Endothelial cell of umbilical vein (primary cell): ENCODE results near the genes PISD, PRR14L, DEPDC5 and C22orf42.

DNA sequence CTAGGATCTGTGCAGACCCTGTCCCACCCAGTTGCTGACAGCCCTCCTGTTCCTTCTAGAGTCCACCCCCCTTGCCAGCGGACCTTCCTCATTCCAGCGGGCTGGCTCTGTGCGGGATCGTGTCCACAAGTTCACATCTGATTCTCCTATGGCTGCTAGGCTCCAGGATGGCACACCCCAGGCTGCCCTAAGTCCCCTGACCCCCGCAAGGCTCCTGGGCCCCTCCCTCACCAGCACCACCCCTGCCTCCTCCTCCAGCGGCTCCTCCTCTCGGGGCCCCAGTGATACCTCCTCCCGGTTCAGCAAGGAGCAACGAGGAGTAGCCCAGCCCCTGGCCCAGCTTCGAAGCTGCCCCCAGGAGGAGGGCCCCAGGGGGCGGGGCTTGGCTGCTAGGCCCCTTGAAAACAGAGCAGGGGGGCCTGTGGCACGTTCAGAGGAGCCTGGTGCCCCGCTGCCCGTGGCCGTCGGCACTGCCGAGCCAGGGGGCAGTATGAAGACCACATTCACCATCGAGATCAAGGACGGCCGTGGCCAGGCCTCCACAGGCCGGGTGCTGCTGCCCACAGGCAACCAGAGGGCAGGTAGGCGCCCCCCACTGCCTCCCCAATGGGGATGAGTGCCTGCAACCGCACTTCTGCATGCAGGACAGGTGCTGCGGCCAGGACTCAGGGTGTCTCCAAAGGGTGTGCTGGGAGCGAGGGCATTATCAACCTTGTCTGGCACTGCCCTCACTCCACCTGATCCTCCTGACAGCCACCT, 10.0 kb downstream of the SMTN start:
- PRO-cap = no peak
CAGE:
- cytosol, long polyA minus RNA = no peak
- cytosol, long polyA plus RNA = no peak
- long polyA plus RNA = no peak
- nucleus, long polyA minus RNA = no peak
- nucleus, long polyA plus RNA = no peak

GRCh38 chr22:31120157-31120496, 2.6 kb upstream of the INPP5J start:
- PRO-cap = no peak
CAGE:
- cytosol, long polyA minus RNA = no peak
- cytosol, long polyA plus RNA = no peak
- long polyA plus RNA = no peak
- nucleus, long polyA minus RNA = no peak
- nucleus, long polyA plus RNA = no peak

GRCh38 chr22:31277668-31278402, 14.5 kb downstream of the PIK3IP1 start:
- PRO-cap = no peak
CAGE:
- cytosol, long polyA minus RNA = no peak
- cytosol, long polyA plus RNA = no peak
- long polyA plus RNA = no peak
- nucleus, long polyA minus RNA = no peak
- nucleus, long polyA plus RNA = no peak

GRCh38 chr22:31281976-31283050, 10.0 kb downstream of the PIK3IP1 start:
- PRO-cap = no peak
CAGE:
- cytosol, long polyA minus RNA = no peak
- cytosol, long polyA plus RNA = no peak
- long polyA plus RNA = no peak
- nucleus, long polyA minus RNA = no peak
- nucleus, long polyA plus RNA = no peak

- PRO-cap = no peak
CAGE:
- cytosol, long polyA minus RNA = no peak
- cytosol, long polyA plus RNA = no peak
- long polyA plus RNA = no peak
- nucleus, long polyA minus RNA = no peak
- nucleus, long polyA plus RNA = no peak
These were observed 3.9 kb downstream of the PIK3IP1 start for GRCh38 chr22:31288205-31288897.

- PRO-cap = unidirectional peak, plus-strand start at chr22:31313561
CAGE:
- cytosol, long polyA minus RNA = no peak
- cytosol, long polyA plus RNA = no peak
- long polyA plus RNA = no peak
- nucleus, long polyA minus RNA = no peak
- nucleus, long polyA plus RNA = no peak
These were observed 21.0 kb upstream of the PIK3IP1 start for GRCh38 chr22:31313152-31313824.

GRCh38 chr22:31342351-31342995, 3.7 kb downstream of the PATZ1 start:
- PRO-cap = no peak
CAGE:
- cytosol, long polyA minus RNA = no peak
- cytosol, long polyA plus RNA = no peak
- long polyA plus RNA = no peak
- nucleus, long polyA minus RNA = no peak
- nucleus, long polyA plus RNA = no peak

- PRO-cap = no peak
CAGE:
- cytosol, long polyA minus RNA = no peak
- cytosol, long polyA plus RNA = no peak
- long polyA plus RNA = no peak
- nucleus, long polyA minus RNA = no peak
- nucleus, long polyA plus RNA = no peak
These were observed 746 bp downstream of the DRG1 start for GRCh38 chr22:31400080-31400620.

GRCh38 chr22:31647475-31647944, 14.5 kb downstream of the PISD start:
- PRO-cap = bidirectional peak, plus-strand start at chr22:31647723, minus-strand start at chr22:31647614
CAGE:
- cytosol, long polyA minus RNA = no peak
- cytosol, long polyA plus RNA = no peak
- long polyA plus RNA = no peak
- nucleus, long polyA minus RNA = start-site peak on the plus strand at chr22:31647828-31647883, 20 reads
- nucleus, long polyA plus RNA = no peak

GRCh38 chr22:31662086-31662802, at the start of gene PISD:
Gene PISD (minus strand): TSS chr22:31662215.
- PRO-cap = bidirectional peak, plus-strand start at chr22:31662355, minus-strand start at chr22:31662215
CAGE:
- cytosol, long polyA minus RNA = start-site peak on the minus strand at chr22:31662215-31662220, 32 reads
- cytosol, long polyA plus RNA = start-site peak on the minus strand at chr22:31662211-31662225, 196 and 108 reads in 2 replicates
- long polyA plus RNA = start-site peak on the minus strand at chr22:31662213-31662235, 402 and 311 reads in 2 replicates
- nucleus, long polyA minus RNA = start-site peak on the minus strand at chr22:31662213-31662235, 1,325 reads
- nucleus, long polyA plus RNA = start-site peak on the minus strand at chr22:31662213-31662225, 246 and 494 reads in 2 replicates

- PRO-cap = bidirectional peak, plus-strand start at chr22:31750330, minus-strand start at chr22:31750132
CAGE:
- cytosol, long polyA minus RNA = start-site peak on the minus strand at chr22:31750068-31750152, 259 reads
- cytosol, long polyA plus RNA = no peak
- long polyA plus RNA = start-site peak on the minus strand at chr22:31750060-31750134, 227 and 269 reads in 2 replicates
- nucleus, long polyA minus RNA = start-site peak on the minus strand at chr22:31750037-31750200, 1,025 reads
- nucleus, long polyA plus RNA = no peak
These were observed at the start of gene PRR14L for GRCh38 chr22:31749496-31750638. Gene PRR14L (minus strand): TSS chr22:31750132.

GRCh38 chr22:31752931-31753525, 791 bp upstream of the DEPDC5 start:
- PRO-cap = bidirectional peak, plus-strand start at chr22:31753149, minus-strand start at chr22:31753096
CAGE:
- cytosol, long polyA minus RNA = no peak
- cytosol, long polyA plus RNA = no peak
- long polyA plus RNA = no peak
- nucleus, long polyA minus RNA = no peak
- nucleus, long polyA plus RNA = no peak

GRCh38 chr22:31753526-31754230, at the start of gene DEPDC5:
Gene DEPDC5 (plus strand): TSS chr22:31754019.
- PRO-cap = bidirectional peak, plus-strand start at chr22:31753974, minus-strand start at chr22:31753626
CAGE:
- cytosol, long polyA minus RNA = start-site peak on the plus strand at chr22:31753963-31753996, 31 reads
- cytosol, long polyA plus RNA = no peak
- long polyA plus RNA = no peak
- nucleus, long polyA minus RNA = start-site peak on the minus strand at chr22:31753766-31753770, 7 reads; start-site peak on the plus strand at chr22:31753968-31753982, 366 reads; start-site peak on the plus strand at chr22:31754049-31754090, 50 reads
- nucleus, long polyA plus RNA = no peak

- PRO-cap = no peak
CAGE:
- cytosol, long polyA minus RNA = no peak
- cytosol, long polyA plus RNA = no peak
- long polyA plus RNA = no peak
- nucleus, long polyA minus RNA = no peak
- nucleus, long polyA plus RNA = no peak
These were observed 87.1 kb upstream of the YWHAH start for GRCh38 chr22:31857197-31857687.

DNA sequence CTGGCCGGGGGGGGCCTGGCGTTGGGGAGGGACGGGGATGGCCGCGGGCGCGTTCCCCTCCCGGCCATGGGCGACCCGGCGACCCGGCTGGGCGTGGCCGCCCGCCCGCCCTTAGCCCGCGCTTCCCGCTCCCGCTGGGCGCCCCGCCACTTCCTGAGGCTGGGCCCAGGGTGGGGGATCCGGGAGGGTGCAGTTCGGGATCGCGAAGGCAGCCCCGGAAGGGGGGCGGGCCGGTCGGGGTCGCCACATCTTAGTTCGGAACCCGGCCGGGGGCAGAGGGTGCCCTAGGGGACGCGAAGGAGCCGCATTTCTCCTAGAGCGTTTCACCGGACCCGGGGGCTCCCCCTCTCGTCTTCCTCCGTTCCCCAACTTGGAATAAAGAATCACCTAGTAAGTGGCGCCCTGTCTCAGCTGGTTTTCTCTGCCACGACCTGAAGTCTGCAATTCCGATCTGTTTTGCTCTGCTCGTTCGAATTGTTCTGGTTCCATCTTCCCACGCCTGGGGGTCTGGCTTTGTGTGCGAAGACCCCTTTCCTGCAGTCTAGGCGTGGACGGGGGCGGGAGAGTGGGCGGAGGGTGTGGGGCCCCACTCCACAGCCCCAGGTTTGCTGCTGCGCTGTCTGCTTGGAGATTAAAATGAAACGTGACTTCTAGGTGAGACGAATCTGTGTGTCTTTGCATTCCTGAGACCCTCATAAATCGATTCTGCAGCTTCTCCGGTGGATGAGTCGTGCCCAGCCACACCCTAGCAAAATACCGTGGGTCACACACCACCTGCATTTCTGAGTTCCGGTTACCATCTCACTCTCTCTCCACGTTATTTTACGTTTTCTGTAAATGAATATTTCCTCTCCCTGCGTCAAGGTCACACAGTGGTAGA, 751 bp downstream of the YWHAH start:
- PRO-cap = bidirectional peak, plus-strand start at position 149 of the sequence, minus-strand start at position 83 of the sequence
CAGE:
- cytosol, long polyA minus RNA = no peak
- cytosol, long polyA plus RNA = no peak
- long polyA plus RNA = no peak
- nucleus, long polyA minus RNA = no peak
- nucleus, long polyA plus RNA = no peak

- PRO-cap = no peak
CAGE:
- cytosol, long polyA minus RNA = no peak
- cytosol, long polyA plus RNA = no peak
- long polyA plus RNA = no peak
- nucleus, long polyA minus RNA = no peak
- nucleus, long polyA plus RNA = no peak
These were observed 36.0 kb downstream of the SLC5A1 start for GRCh38 chr22:32078995-32079436.

- PRO-cap = no peak
CAGE:
- cytosol, long polyA minus RNA = no peak
- cytosol, long polyA plus RNA = no peak
- long polyA plus RNA = no peak
- nucleus, long polyA minus RNA = no peak
- nucleus, long polyA plus RNA = no peak
These were observed at the start of gene C22orf42 for GRCh38 chr22:32159016-32159612. Gene C22orf42 (minus strand): TSS chr22:32159303.

GRCh38 chr22:32205663-32206008, 763 bp upstream of the RFPL2 start:
- PRO-cap = no peak
CAGE:
- cytosol, long polyA minus RNA = no peak
- cytosol, long polyA plus RNA = no peak
- long polyA plus RNA = no peak
- nucleus, long polyA minus RNA = no peak
- nucleus, long polyA plus RNA = no peak

GRCh38 chr22:32494639-32495525, 20.3 kb downstream of the FBXO7 start:
- PRO-cap = no peak
CAGE:
- cytosol, long polyA minus RNA = no peak
- cytosol, long polyA plus RNA = no peak
- long polyA plus RNA = no peak
- nucleus, long polyA minus RNA = no peak
- nucleus, long polyA plus RNA = no peak

GRCh38 chr22:32496272-32496550, 21.6 kb downstream of the FBXO7 start:
- PRO-cap = no peak
CAGE:
- cytosol, long polyA minus RNA = no peak
- cytosol, long polyA plus RNA = no peak
- long polyA plus RNA = no peak
- nucleus, long polyA minus RNA = no peak
- nucleus, long polyA plus RNA = no peak